ENCODE measurements around a stretch of chr19.

GRCh38 chr19:46678223-46678736 is 17.3 kb upstream of the DACT3 start:
- PRO-cap = no peak

GRCh38 chr19:46706109-46706596 is 10.8 kb downstream of the PRKD2 start:
- PRO-cap = no peak

DNA sequence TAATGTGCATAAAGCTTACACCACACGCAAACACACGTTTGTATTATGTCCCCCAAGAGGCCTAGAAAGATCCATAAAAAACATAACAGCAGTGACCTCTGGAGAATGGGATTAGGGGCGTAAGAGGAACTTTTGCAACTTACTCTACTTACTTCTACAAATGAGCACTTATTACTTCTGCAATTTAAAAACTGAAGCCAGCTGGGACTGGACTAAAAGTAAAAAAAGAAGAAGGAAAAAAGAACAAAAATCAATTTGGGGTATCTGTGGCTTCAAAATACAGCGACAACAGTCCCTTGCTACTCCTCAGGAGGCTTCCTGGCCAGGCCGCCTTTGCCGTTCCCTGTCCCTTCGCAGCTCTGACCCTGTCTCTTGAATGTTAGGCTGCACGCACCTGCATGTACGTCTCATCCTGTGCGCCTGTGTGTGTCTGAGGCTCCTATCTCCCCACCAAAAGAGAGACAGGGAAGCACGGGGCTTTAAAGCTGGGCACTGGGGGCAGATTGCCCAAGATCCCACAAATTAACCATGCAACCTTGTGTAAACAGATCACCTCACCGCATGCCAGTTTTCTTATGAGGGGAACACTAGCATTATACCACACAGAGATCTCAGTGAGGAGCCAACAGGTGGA is 12.1 kb upstream of the FKRP start:
- PRO-cap = no peak

DNA sequence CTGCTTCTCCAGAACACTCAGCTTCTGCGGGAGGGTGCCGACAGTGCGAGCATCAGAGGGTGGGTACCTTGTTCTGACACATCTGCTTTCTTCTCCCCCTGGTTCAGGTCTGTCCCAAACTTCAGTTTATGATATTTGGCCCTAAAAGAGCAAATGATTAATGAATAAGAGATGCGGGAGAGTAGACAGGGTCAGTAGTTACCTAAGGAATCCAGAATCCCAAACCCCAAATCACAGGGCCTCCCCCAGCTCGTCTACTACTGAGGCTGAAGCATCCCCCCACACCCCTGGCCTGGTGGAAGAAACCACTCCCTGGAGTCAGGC is 7.8 kb upstream of the FKRP start:
- PRO-cap = no peak

DNA sequence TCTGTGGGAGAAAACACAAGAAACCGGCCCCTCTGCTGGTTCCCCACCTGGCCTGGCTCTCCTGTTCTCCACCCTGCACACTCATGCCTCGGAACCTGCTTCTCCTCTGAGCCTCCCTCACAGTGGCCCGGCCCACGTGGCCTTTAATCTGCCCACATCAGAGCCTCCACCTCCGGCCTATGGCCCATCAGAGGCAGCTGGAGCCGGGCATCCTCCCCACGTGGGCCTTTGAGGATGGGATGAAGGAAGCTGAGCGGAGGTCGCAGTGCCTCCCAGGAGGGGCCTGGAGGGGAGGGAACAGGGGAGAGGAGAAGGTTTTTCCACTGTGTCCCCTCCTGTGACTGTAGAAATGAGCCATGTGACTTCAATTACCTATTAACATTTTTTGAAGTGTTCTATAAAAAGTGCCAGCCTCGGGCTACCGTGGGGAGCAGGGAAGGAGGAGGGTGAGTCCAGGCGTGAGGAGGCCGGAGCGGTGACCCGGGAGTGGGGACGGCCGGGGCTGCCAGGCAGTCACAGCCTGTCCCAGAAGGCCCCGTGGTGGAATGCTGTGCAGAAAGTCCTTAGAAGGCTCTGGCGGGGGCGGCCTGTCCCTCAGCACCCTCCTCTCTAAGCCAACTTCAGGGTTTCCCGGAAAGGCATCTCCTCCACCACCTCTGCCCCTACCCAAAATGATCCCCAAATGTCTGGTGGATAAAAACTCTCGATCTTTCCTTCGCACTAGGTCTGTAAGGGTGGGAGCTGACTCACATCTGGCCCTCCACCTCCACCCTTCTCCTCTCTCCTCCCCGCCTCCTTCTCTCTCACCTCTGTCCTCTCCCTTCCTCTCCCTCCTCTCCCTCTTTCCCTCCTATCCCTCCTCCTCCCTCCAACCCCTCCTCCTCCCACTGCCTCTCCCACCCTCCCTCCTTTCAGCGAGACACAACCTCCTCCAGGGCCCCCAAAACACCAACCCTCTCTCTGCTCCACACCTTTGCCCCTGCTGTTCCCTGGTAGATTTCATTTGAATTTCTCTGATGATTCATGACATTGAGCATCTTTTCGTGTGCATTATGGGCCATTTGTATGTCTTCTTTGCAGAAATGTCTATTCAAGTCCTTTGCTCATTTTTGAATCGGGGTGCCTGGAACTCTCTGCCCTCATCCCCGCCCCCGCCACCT is 24.9 kb upstream of the SLC1A5 start:
- PRO-cap = no peak

- PRO-cap = no peak
Observed at GRCh38 chr19:46825302-46825658, 25.4 kb downstream of the AP2S1 start.

DNA sequence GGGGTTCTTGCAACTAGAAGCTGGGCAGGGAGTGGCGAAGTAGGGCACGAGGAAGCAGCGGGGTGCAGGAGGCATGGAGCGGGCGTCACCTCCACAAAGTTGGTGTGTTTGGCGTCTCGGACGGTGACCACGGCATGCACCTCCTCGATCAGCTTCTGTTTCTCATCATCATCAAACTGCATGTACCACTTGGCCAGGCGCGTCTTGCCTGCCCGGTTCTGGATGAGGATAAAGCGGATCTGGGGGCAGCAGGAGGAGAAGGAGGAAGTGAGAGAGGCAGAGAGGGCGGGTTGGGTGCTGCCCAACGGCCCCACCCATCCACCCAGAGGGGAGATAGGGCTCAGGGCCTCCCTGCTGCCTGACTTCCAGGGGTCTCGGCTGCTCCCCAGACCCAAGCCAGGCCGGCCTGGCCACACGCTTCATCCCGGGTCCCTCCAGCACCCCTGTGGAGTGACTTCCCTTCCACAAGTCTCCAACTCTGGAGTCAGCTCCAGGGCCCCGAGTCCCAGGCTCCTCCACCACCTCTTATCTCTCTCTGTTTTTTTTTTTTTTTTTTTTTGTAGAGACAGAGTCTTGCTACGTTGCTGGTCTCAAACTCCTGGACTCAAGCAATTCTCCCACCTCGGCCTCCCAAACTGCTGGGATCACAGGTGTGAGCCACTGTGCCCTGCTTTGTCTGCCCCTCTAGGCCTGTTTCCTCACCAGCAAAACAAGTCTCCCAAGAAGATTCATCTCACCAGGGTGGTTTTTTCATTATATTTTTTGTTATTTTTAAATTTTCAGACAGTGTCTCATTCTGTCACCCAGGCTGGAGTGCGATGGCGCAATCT is 4.5 kb downstream of the AP2S1 start:
- PRO-cap = no peak

GRCh38 chr19:46920264-46921384 is 59.8 kb downstream of the ARHGAP35 start:
- PRO-cap = no peak

DNA sequence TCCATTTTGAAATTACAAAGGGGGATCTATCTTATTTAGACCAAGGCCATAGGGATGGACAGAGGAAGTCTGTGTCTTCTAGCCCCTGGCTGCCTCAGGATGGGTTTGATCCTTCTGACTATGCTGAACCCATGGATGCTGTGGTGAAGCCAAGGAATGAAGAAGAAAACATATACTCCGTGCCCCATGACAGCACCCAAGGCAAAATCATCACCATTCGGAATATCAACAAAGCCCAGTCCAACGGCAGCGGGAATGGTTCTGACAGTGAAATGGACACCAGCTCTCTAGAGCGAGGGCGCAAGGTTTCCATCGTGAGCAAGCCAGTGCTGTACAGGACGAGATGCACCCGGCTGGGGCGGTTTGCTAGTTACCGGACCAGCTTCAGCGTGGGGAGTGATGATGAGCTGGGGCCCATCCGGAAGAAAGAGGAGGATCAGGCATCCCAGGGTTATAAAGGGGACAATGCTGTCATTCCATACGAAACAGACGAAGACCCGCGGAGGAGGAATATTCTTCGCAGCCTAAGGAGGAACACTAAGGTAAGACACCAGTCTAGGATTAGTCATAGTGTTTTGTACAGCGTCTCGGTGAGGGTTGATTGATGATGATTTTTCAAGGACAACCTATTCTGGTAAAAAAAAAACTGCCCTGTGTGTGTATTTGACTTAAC is 61.2 kb downstream of the ARHGAP35 start:
- PRO-cap = no peak

DNA sequence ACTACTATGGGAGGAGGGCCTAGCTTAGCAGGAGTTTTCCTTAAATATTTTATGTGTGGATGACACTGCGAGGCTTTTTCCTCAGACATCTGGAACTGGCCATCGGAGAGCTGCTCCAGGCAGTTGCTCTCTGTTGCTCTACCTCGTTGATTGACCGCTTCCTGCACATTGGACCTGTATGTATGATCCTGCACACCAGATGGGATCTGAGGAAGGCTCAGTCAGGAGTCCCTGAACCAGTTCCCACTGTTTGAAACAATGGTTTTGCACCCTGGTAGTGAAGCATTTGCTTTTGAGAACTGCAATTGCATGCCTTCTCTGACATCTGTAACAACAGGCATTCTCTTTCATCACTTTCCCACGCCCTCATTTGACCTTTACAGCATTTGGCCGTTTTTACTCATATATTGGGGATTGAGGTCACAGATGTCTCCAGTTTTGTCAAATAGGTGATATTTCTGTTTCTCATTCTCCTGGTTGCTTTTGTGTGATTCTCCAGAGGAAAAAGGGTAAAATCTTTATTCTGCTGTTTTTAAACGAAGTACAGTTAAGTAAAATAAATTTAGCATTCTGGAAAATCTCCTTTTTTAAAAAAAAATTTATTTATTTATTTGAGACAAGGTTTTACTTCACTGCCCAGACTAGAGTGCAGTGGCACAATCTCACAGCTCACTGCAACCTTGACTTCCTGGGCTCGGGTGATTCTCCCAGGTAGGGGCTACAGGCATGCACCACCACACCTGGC is 61.0 kb upstream of the NPAS1 start:
- PRO-cap = no peak

- PRO-cap = no peak
Observed at GRCh38 chr19:46990956-46991866, 28.4 kb upstream of the NPAS1 start.

GRCh38 chr19:47034995-47035808 is 13.2 kb downstream of the TMEM160 start:
- PRO-cap = no peak

GRCh38 chr19:47051685-47052207 is 3.3 kb upstream of the TMEM160 start:
- PRO-cap = no peak

DNA sequence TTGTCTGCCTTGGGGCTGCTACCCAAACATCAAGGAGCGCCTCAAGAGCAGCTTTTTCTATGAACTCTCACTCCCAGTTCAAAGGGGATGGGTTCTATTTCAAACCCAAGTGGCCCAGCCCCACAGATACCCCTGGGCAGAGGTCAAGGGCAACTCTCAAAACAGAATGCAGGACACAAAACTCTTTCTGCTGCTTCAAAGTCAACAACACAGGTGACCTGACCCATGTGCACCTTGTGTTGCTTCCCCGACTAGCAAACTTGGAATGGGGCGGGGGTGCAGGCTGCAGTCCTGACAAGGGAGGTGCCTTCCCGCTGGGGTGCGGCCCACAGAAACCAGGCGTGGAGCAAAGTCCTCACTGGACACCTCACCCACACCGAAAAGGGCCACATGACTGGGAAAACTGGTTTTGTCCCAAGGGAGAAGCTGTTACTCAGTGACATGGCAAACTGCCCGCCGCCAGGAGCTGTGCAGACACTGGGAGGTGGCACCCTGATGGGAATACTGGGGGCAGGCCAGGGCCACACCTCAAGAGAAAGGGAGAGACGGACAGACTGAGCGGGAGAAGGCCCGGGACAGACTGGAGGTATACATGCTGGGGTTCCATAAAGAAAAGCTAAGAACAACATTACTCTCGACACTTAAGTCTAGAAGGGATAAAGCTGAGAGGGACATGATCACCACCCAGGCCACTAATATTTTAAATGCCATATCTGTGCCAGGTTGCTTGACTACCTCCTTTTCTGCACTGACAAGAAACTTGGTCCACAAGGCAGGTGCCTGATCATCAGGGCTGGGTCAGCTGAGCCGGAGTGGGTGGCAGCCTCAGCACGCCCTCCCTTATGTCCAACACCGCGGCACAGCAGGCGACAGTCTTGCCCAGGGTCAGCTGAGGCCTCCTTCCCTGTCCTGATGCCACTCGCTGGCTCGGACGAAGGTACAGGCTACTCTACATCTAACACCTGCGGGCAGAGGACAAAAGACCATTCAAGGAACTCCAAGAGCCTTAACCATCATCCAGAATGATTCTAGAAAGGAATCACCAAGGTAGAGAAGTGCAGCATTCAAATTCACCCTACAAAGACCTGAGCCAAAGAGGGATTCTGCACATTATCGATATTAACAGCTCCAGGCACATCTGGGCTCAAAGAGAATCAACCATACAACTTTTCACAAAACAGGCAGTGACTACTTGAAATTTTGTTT is 17.1 kb downstream of the ZC3H4 start:
- PRO-cap = no peak

DNA sequence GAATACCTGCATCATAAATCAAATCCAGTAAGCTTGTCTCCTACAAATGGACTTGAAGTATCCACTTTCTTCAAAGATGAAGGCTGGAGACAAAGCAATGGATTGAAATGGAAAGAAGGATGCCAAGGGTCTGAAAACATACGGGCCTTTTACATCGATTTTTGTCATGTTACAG is 3.4 kb downstream of the ZC3H4 start:
- PRO-cap = no peak

- PRO-cap = no peak
Observed at GRCh38 chr19:47220669-47221872, 9.9 kb downstream of the BBC3 start.

DNA sequence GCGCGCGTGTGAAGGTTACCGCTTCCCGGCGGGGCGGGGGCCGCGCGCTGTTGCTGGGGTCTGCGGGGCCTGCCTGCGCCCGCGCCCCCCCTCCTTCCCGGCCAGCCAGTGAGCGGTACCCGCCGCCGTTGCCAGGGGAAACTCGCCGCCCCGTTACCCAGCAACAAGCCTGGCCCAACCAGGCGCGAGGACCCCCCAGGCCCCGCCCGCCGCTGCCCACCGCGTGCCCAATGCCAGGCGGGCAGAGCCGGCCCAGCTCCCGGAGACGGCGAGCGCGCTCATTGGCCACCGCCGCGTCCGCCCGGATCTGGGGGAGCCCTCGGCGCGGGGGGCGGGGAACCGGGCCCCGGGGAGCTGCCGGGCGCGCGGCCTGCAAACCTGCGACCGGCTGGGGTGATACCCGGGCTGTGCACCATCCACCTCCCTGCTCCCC is 8.6 kb upstream of the BBC3 start:
- PRO-cap = no peak

DNA sequence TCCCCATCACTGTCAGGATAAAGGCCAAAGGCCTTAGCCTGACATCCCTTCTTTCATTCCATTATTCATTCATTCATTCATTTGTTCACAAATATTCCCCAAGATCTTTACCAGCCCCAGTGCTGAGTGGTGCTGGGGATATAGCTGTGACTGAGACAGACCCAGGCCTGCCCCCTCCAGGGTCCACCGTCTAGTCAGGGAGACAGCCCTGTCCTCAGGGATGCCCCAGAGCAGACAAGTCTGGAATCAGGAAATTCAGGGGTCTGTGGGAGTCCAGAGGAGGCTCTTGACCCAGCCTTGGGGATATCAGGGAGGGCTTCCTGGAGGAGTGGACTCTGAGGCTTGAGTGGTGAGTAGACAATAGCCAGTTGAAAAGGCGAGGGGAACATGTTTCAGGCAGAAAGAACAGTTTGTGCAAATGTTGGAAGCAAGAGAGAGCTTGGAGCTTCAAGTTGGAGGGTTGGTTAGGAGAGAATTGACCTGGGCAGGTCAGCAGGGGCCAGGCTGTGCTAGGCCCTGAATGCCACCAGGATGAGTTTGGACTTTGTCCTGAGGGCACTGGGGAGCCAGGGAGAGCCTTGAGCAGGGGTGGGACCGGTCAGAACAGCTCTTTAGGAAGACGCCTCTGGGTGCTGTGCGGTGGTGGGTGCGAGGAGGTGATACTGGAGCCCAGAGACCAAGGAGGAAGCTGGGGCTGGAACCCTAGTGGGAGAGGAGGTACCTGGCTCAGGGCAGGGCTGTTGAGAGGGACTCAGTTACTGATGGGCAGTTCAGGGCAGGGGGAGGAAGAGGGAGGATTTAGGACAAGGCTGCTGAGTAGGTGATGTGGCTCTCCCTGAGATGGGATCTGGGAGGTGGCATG is 2.7 kb downstream of the CCDC9 start:
- PRO-cap = no peak

GRCh38 chr19:47267414-47267795 is 7.3 kb upstream of the INAFM1 start:
- PRO-cap = no peak

GRCh38 chr19:47313925-47314452 is 4.3 kb downstream of the C5AR1 start:
- PRO-cap = no peak